Epidermal melanocyte (primary cell): ENCODE measurements around the genes GJD2, MEIS2 and FAM98B.

DNA sequence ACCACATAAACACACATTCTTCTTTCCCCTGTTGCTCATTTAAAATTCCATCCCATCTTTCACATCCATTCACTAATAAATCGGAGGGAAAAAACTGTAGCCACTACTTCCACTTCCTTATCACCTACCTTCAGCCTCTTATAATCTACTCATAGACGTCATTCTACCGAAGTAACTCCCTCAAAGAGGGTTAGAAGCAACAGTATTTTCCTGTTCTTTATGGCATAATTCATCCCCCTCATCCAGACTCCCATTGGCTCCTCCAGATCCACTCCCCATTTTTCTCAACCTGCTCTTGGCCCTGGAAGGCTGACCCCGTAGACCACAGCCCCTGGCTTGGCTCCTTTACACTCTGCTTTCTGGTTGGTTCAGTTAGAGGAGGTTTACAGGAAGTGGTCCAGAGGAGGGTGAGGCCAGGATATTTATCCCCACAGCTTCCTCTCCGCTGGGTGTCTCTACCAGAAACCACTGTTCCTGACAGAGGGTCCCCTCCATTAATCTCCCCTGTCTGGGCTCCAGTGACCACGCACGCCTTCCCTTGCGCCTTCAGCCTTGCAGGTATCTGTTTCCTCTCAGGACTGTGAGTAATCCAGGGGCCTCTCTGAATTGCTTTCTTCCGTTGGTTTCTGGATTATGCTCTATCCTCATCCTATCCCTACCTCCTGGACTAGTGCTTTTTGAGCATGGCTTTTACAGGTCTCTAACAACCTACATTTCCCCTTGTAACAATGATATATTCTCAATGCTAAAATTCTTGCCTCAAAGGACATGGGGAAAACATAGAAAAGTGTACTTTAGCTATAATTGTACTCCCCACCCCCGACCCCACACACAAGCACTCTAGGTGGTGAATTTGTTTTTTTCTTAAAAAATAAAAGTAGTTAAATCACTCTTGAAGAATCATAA lies 46.1 kb downstream of the FMN1 start:
- RRBS, result no CpG with 5 or more reads among the region's 10 CpGs

DNA sequence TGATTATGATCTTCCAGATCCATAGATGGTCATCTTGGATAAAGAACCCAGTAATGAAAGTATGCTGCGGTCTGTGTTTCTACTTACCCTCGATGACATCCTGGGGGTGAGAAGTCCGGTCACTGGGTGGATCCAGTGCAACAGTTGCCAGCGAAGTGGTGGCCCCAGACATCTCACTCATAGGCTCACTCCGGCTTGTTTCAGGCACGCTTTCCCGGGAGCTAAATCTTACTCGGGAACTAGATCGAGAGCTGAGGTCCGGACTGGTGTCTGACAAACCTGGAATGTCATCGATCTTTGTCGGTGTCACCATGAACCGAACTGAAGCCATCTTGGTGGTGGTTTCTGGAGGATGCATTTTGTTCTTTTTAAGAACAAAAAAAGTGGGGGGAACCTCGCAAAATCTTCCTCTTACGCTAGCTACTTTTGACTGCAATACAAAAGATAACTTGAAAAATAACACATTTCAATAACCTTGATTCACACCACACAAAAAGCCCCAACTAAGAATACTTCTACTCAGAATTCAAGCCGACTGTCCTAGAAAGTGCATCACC lies 1.2 kb downstream of the SLC12A6 start:
- RRBS, result 98% methylated on average over 2 of the region's 16 CpGs

GRCh38 chr15:34341421-34341848 lies 1.5 kb downstream of the NOP10 start:
- RRBS, result no CpG with 5 or more reads among the region's 3 CpGs

DNA sequence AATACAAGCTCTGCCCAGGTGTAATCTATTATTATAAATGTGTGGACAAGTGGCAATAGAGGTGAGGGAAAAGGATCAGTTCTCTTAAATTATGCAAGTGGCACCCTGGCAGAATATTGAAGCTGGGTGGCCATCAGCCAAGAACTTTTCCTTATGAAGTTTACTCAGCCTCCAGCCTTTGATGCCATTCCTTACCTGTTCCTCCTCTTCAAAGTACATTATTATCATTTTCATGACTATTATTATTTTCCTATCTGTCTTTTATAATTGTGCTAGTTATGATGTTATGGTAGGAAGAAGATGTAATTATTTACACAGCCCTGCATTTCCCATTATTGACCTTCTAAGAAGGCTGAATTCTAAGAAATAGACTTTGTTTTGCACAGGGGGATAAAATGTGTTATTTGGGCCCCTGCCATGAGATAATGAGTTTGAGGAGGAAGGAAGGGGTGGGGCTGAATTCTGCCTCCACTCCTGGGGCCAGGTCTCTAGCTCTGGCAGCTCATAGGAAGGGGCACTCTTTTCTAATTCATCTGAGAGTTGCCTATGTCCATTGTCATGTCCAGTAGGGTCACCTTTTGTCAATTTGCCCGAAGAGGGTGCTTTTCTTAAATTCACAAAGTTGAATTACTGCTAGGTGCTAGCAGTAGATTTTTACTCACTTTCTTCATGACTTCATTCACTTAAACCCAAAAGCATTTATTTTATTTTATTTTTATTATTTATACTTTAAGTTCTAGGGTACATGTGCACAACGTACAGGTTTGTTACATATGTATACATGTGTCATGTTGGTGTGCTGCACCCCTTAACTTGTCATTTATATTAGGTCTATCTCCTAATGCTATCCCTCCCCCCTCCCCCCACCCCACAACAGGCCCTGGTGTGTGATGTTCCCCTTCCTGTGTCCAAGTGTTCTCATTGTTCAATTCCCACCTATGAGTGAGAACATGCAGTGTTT lies 69.3 kb upstream of the GOLGA8B start:
- RRBS, result no CpG with 5 or more reads among the region's 2 CpGs

DNA sequence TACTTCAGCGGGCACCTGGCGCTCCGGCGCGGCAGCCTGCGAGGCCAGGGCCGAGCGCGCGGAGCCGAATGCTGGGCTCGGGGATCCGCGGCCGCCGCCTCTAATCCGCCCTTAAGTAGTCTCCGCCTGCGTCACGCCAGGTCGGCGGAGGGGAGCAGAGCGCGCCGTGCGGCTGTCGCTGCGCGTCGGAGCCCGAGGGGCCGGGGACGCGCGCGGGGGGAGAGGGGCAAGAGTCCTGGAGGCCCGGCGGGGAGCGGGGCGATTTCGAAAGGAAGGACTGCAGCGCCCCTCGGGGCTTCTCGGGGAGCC lies at the start of gene GJD2:
Gene GJD2, minus strand, starts transcription at position 89 of the 309 bp plus-strand sequence.
- RRBS, result 5% methylated on average over 9 of the region's 44 CpGs

- RRBS, result no CpG with 5 or more reads among the region's 3 CpGs
Observed at GRCh38 chr15:34986805-34987044, 1.4 kb downstream of the ZNF770 start.

DNA sequence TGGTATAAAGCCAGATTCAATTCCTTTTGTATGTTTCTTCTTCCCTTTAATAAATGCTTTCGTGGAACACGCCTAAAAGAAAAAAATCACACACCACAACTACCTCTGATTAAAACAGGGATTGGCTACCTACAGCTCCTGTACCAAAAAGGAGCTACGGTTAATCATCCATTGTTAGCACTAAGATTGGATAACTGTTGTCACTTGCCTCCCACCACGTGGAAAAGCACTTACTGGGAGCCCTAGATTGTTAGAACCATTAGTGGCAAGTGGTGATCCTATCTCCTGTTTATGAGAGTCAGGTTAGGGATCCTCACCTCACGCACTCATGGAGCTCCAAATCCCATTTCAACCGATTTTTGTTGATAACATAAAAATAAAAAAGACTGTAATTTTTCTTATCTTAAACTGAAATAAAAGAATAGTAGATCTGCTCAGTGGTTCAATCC lies 1.0 kb downstream of the ZNF770 start:
- RRBS, result no CpG with 5 or more reads among the region's 6 CpGs

GRCh38 chr15:35209949-35210284 lies 124.8 kb upstream of the NANOGP8 start:
- RRBS, result no CpG with 5 or more reads among the region's 2 CpGs

DNA sequence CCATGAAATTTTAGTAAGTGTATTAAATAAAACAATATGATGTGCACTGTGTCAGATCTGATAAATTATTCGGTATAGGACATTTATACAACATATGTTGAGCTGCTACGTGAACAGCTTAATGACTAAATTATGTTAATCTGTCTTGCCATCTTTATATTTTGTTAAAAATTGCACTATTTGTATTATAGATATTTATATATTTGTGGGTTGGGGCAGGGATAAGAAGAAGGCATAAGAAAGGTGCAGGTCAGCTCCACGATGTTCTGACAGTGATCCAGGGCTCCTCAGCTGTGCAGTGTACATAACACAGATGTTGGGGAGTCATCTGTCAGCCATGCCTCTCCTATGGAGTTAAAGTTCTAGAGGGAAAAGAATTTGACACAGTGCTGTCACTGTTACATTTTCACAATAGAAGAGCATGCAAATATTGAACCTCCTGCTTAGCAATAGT lies 20.1 kb downstream of the CDIN1 start:
- RRBS, result no CpG with 5 or more reads among the region's 3 CpGs

DNA sequence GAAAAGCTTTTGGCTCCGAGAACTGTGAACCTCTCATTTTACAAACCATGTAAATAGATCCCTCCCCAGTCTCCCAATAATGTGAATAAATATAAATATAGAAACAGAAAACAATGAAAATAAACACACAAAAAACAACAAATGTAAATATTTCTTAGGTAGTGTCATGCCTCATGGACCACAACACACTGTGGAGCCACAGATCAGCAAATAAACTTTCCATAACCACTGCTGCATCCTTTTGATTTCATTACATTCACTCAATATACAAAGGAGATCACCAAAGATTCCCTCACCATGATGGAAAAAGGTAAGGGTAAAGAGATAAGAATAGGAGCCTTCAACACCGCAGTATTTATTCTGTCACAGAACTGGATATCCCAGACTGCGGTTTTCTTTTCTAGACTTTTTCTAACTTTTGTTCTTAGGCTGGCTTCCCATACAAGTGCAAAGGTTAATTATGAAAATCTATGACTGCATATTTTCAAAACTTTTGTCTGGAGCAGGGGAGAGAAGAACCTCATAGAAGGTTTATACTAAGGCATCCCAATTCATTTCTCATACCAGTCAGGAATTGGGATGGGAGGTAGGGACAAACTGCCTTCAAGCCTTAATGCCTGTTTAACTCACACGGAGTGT lies 8.4 kb downstream of the MEIS2 start:
- RRBS, result no CpG with 5 or more reads among the region's 4 CpGs

GRCh38 chr15:37099855-37100923 lies at the start of gene MEIS2:
MEIS2 (minus strand) TSS chr15:37100549.
- RRBS, result 2% methylated on average over 16 of the region's 75 CpGs

- RRBS, result 4% methylated on average over 14 of the region's 66 CpGs
Observed at GRCh38 chr15:37101624-37102789, 1.7 kb upstream of the MEIS2 start.

- RRBS, result no CpG with 5 or more reads among the region's 3 CpGs
Observed at GRCh38 chr15:37112289-37112619, 11.9 kb upstream of the MEIS2 start.

- RRBS, result no CpG with 5 or more reads among the region's 3 CpGs
Observed at GRCh38 chr15:37877728-37877983, 56.8 kb upstream of the TMCO5A start.

DNA sequence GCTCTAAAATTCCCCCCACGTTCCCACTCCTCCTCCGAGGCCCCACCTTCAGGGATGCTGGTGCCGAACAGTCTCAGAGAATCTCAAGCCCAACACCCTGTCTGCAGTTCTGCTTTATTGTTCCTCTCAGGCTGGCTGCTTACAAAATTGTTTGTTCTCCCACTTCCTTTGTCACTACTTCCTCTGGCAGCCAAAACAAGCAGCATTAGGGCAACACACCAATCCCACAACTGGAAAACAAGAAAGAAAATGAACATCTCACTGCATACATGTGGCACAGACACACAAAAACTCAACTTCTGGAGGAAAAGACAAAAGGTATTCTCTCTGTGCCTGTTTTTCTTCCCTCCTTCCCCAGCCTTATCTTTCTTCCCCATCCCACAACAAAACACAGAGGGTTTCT lies 108.3 kb downstream of the TMCO5A start:
- RRBS, result no CpG with 5 or more reads among the region's 3 CpGs

GRCh38 chr15:38065710-38066020 lies 131.2 kb downstream of the TMCO5A start:
- RRBS, result no CpG with 5 or more reads among the region's 3 CpGs

- RRBS, result 5% methylated on average over 26 of the region's 57 CpGs
Observed at GRCh38 chr15:38453593-38454725, at the start of gene FAM98B. FAM98B (plus strand) TSS chr15:38454127.

- RRBS, result 3% methylated on average over 33 of the region's 66 CpGs
Observed at GRCh38 chr15:38563259-38564568, 900 bp downstream of the RASGRP1 start.

- RRBS, result no CpG with 5 or more reads among the region's 7 CpGs
Observed at GRCh38 chr15:38671493-38672254, 107.1 kb upstream of the RASGRP1 start.